Stomach (tissue), 7 donors: Measurements from ENCODE around the genes OPALIN, LCOR and FRAT1.

GRCh38 chr10:95408893-95409542 is 118.2 kb upstream of the PDLIM1 start:
- PRO-cap, result unidirectional peak, plus-strand start at chr10:95409315
- RAMPAGE, long total RNA, 5 experiments, result no peak in any of the 5 experiments
- RRBS, result no CpG with 5 or more reads among the region's 2 CpGs

DNA sequence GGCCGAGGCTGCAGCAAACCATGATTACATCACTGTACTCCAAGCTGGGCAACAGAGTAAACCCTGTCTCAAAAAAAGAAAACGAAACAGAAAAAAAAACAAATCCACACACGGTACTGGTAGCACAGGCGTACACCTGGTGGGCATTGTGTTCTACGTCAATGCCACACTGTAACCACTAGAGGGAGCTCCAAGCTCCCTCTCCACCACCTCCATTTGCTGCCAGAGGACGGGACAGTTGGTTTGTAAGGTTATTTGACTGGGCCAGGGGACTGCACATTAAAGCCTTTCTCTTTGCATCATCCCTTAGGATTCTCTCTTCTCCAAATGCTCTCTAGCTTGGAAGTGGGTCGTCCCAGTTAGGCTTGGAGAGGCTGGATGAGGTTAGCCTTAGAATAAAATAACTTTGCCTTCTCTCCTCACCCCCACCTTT is 130.8 kb downstream of the SORBS1 start:
- PRO-cap, result no peak
- RAMPAGE, long total RNA, 5 experiments, result no peak in any of the 5 experiments
- RRBS, result no CpG with 5 or more reads among the region's 7 CpGs

DNA sequence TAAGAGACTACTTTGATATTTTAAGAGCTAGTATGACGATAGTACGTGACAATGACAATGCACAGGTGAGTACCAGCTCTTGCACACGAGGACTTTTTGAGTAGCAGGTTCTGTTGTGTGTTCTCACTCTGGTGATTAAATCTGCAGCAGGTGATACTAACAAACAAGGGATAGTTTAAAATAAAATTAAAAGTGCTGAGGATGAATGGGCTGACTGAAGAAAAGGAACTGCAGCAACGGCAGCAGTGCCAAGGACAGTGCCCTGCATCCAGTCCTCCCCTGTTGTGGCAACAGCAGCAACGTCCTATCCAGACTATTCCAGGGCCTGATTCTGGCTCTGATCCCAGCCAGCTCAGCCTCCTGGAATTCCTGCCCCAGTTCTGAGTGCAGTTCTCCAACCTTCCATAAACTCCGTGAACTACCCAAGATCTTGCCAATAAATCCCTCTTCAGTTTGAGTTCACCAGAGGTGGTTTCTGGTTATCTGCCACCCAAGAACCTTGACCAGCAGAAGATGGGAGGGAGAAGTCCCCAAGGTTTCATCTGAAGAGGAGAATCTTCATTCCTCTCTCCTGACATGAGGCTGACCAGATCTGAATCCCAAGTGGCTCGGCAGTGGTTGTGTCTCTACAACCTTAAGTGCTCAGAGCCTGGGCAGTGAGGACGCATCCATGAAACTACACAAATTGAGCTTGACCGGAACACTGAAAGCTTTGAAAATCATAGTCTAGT is 115.9 kb downstream of the SORBS1 start:
- PRO-cap, result bidirectional peak, plus-strand start at position 509 of the sequence, minus-strand start at position 281 of the sequence
- RAMPAGE, long total RNA, 5 experiments, result no peak in any of the 5 experiments
- RRBS, result no CpG with 5 or more reads among the region's 9 CpGs

DNA sequence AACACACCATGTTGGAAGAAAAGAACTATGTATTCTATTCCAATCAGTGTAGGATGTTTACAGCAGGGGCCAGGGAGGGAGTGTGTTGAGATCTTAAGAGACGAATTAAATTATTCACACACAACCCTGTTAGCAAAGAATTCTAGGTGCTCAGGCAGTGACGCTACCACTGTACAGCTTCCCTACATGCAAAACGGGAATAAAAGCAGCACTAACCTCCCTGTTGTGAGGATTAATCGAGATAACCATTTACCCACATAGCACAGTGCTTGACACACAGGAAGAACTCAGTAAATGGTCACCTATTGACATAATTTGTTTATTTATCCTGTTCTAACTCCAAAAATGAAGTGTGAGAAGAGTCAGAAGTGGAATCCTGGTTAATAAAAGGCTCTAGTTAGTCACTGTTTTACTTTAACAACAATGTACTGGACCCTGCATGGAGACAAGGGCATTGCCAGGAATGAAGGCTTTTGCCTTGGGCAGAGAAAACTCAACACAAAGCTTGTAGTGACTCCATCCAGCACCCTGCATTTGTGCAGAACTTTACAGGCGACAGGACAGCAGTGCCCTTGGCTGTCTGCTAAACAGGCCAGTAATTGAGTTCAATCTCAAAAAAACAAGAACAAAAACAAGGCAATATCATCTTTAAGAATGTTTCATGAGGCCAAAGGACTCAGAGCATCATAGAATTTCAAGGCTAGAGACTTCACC is 103.8 kb downstream of the SORBS1 start:
- PRO-cap, result no peak
- RAMPAGE, long total RNA, 5 experiments, result no peak in any of the 5 experiments
- RRBS, result no CpG with 5 or more reads among the region's 5 CpGs

DNA sequence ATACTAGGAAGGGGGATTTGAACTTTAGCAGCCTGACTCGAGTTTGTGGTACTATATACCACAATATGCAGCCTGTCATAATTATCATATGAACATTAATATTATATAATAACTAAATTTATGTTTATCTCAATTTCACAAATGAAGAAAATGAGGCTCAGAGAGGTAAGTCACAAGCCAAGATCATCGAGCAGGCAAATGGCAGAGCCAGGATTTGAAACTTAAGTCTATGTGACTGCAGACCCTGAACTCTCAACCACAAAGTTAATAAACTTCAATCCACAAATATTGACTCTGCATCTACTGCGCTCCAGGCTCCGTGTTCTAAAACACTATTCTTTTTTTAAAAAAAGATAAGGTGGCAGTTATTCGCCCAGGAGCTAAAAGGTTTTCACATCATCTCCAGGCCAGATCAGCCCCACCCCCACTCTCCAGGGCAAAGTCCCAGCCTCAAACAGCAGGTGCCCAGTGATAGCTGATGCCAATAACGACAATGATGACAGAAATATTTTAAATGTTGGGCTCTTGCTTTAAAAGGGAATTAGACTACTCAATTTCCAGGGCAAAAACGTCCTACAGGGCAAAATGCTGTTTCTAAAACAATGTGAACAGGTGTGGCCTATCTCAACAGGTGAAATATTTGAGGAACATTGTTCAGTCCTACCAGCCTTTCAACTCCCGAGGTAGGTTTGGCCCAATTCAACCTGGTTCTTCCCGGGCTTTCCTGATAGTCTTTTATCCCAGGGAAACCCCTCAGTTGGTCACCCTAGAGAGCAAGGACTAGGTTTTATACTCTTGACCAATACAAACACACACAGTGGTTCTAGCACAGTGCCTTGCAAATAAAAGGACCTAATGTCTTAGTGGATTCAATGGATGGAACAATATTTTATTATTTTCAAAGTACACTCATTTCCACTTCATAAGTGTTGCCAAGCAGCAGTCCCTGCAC is 85.2 kb downstream of the SORBS1 start:
- PRO-cap, result no peak
- RAMPAGE, long total RNA, 5 experiments, result no peak in any of the 5 experiments
- RRBS, result no CpG with 5 or more reads among the region's 9 CpGs

GRCh38 chr10:95559172-95559336 is 2.1 kb downstream of the SORBS1 start:
- PRO-cap, result bidirectional peak, plus-strand start at chr10:95559267, minus-strand start at chr10:95559024
- RAMPAGE, long total RNA, 5 experiments, result no peak in any of the 5 experiments

DNA sequence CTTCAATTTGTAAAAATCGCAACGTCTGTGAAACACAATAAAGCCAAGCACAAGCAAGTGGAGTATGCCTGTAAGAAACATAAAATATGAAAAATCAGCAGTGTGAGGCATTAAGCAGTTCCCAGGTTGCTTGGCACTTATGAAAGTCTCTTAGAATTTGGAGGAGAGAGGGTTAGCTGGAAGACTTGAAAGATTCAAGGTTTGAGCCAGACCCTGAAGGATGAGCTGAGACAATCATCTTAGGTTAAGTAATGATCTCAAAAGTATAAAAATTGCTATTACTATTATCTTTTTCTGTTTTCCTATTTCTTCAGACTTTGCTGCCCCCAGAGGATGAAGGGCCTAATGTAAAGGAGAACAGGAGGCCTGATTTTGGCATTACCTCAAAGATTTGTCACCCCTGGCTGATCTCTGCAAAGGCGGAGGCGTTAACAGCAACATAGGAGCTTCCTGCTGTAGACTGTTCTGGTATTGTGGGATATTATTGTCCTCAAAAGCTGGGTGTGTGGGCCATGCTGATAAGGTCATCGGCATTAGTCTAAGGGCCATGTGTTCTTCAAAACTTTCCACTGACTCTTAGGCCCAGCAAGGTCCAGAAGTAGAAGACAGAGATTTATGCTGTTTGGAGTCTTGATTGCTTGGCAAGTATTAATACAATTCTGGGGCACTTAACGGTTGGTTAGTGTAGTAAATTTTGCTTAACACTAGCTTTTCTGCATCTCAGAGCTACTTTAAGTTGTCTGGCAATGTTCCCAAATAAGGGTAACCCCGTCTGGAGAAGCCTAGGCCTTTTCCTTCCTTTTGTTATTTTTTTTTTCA is 14.2 kb upstream of the ENTPD1 start:
- PRO-cap, result no peak
- RAMPAGE, long total RNA, 5 experiments, result no peak in any of the 5 experiments
- RRBS, result no CpG with 5 or more reads among the region's 7 CpGs

DNA sequence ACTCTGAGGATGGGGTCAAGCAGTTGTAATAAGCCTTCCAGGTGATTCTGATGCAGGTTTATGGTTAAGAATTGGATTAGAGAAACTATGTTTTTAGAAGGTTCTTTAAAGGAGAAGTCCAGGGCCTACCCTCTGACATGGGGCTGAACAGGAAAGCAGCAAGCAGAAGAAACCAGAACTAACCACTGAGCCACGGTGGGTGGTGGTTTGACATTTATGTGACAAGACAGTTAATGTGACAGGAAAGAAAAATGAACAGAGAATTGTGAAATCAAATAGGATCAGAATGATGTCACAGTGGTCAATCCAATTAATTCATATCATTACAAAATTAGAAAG is 37.6 kb downstream of the ENTPD1 start:
- PRO-cap, result no peak
- RAMPAGE, long total RNA, 5 experiments, result no peak in any of the 5 experiments
- RRBS, result no CpG with 5 or more reads among the region's 1 CpG

DNA sequence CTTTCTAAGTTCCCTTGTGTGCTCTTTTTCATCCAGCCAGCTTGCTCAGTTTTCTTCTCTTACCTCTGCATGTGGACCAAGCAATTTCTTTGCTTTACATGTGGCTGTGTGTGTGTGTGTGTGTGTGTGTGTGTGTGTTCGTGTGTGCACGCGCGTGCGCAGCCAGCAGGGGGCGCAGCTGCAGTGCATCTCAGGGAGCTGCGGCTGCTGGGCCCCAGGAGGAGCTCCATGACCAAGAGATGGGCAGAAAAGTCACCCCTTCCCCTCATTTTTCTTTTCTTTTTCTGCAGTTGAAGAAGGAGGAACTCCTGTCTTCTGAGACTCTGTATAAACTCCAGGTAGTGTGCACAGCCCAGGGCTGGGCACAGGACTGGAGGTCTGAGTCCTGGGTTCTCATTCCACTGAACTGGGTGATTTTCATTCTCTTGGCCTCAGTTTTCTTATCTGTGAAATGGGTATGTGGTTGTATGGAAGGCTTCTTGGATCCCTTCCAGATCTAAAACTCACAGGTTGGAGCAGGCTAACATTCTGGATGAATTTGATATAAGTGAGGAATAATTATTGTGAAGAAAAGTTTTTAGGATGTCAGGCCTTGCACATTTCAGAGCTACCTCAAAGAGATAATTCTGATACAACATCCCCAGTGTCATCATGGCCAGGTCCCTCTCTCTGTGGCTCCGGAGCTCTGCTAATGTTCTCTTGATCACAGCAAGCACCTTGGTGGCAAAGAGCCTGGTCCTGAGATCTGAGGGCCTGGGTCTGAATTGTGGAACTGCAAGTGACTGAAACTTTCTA is 41.6 kb downstream of the BLNK start:
- PRO-cap, result unidirectional peak, minus-strand start at position 238 of the sequence
- RAMPAGE, long total RNA, 5 experiments, result start-site peak on the minus strand in 1 of 5 experiments, centred at position 319 of the sequence, 20 reads per replicate
- RRBS, result no CpG with 5 or more reads among the region's 8 CpGs

GRCh38 chr10:96266126-96266889 is 5.1 kb downstream of the BLNK start:
- PRO-cap, result no peak
- RAMPAGE, long total RNA, 5 experiments, result no peak in any of the 5 experiments
- RRBS, result no CpG with 5 or more reads among the region's 6 CpGs

- PRO-cap, result no peak
- RAMPAGE, long total RNA, 5 experiments, result no peak in any of the 5 experiments
- RRBS, result no CpG with 5 or more reads among the region's 7 CpGs
Measured at GRCh38 chr10:96358778-96359696, at the start of gene OPALIN. TSS of gene OPALIN (minus strand) at chr10:96359002.

DNA sequence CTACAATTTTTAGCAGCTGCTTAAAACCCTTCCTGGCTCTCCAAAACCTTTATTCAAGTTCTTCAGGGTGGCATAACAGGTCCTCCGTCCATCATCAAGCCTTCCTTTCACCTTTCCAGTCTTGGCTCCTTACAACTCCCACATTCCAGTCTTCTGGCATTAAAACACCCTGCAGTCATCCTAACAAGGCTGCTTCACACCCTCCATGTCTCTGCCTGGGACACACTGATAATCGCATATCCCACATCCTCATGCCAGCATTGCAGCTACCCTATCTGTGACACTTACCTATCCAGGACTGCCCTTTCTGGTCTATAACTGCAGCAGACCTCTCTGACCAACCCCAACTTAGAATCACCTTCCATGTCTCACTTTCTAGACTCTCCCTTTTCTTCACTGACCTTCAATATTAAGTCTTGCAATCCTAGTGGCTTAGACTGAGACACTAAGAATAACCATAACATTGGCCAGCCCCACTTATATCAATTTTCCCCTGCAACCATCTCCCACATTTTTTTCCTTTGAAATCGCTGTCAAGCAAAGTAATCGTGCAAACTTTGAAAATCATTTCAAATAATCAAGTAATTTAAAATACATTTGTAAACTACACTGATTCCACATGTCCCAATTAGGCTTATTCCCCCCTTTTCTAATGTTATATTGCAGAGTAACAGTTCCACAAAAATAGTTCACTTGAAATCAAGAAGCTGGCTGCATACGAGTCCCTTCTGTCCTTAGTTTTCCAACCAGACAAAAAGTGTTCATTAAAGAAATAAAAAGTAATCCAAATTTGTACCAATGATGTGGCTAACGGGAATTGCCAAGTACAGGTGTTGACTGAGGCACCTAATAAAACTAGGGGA is 2.8 kb upstream of the TLL2 start:
- PRO-cap, result no peak
- RAMPAGE, long total RNA, 5 experiments, result no peak in any of the 5 experiments
- RRBS, result no CpG with 5 or more reads among the region's 6 CpGs

- PRO-cap, result no peak
- RAMPAGE, long total RNA, 5 experiments, result no peak in any of the 5 experiments
- RRBS, result no CpG with 5 or more reads among the region's 7 CpGs
Measured at GRCh38 chr10:96559862-96560533, 26.8 kb downstream of the TM9SF3 start.

- PRO-cap, result no peak
- RAMPAGE, long total RNA, 5 experiments, result no peak in any of the 5 experiments
- RRBS, result no CpG with 5 or more reads among the region's 6 CpGs
Measured at GRCh38 chr10:96664421-96665149, 55.7 kb downstream of the PIK3AP1 start.

- PRO-cap, result no peak
- RAMPAGE, long total RNA, 5 experiments, result no peak in any of the 5 experiments
- RRBS, result no CpG with 5 or more reads among the region's 4 CpGs
Measured at GRCh38 chr10:96721309-96721715, 998 bp upstream of the PIK3AP1 start.

- PRO-cap, result no peak
- RAMPAGE, long total RNA, 5 experiments, result no peak in any of the 5 experiments
- RRBS, result no CpG with 5 or more reads among the region's 7 CpGs
Measured at GRCh38 chr10:96798474-96799126, 33.5 kb upstream of the LCOR start.

DNA sequence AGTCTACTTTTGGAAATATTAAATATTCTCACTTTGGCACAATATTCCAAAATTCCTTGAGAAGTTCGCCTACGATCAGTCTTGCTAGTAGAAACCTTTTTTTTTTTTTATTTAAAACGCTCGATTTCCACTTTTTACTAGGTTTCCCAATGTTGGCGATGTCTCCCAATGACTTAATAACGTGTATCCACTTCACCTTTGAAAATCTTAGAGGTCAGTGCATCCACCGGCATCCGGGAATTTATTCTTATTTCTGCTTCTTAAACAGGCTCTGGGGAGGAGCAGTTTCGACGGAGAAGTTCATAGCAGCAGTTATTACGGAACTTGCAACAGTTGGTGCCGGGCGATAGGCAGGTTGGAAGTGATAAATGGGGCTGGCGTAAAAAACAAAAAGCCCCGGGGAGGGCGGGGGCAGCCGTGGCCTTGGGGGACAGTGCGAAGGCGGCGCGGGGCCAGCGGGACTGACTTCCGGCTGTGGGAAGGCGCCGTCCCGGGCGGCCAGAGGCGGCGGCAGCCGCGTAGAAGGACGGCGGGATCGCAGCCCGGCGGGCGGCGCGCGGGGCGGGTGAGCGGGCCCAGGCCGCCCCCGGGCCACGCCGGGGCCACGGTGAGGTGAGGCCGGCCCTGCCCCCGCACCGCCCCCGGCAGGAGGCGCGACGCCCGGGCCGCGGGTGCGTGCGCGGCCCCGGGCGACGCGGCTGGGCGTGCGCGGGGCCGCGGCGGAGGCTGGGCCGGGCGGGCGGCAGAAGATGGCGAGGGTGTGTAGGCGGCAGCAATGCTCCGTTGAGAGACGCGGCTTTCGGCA is at the start of gene LCOR:
Gene LCOR, plus strand, starts transcription at position 745 of the 805 bp plus-strand sequence.
- PRO-cap, result unidirectional peak, plus-strand start at position 332 of the sequence; bidirectional peak, plus-strand start at position 521 of the sequence, minus-strand start at position 363 of the sequence; bidirectional peak, plus-strand start at position 745 of the sequence, minus-strand start at position 648 of the sequence
- RAMPAGE, long total RNA, 5 experiments, result start-site peak on the plus strand in 3 of 5 experiments, centred at positions 722 to 733 of the sequence, 48 to 309 reads per replicate
- RRBS, result 1% methylated on average over 43 of the region's 79 CpGs

DNA sequence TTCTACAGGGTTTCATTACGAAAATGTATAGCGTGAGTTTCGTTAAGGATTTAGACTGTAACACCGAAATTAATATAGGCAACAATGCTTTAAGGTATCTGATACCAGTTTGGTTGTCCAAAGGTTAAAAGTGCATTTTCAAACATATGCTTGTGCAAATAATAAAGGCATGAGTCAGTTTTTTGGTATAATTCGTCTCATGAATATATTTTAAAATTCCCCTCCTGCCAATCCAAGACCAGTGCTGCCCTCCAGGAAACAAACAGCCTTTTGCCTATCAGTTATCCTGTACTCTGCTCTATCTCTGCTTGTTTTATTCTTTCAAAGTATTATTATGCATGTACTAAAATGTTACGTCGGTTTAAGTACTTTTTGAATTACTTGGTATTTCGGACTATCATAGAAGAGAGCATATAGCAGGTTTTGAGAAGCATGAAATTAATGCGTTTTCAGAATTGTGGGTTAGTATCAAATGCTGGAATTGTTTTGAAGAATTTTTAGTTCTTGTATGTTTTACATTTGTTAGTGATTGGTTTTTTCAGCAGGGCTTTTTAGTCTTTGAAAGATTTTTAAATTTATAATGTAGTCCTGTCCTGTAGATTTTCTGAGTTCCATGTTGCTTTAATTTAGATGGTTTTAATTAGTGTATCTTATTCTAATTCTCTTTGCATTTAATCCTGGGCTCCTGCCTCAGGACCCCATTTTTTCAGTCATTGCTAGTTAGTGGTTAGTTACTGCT is 2.2 kb downstream of the LCOR start:
- PRO-cap, result no peak
- RAMPAGE, long total RNA, 5 experiments, result no peak in any of the 5 experiments
- RRBS, result no CpG with 5 or more reads among the region's 9 CpGs

DNA sequence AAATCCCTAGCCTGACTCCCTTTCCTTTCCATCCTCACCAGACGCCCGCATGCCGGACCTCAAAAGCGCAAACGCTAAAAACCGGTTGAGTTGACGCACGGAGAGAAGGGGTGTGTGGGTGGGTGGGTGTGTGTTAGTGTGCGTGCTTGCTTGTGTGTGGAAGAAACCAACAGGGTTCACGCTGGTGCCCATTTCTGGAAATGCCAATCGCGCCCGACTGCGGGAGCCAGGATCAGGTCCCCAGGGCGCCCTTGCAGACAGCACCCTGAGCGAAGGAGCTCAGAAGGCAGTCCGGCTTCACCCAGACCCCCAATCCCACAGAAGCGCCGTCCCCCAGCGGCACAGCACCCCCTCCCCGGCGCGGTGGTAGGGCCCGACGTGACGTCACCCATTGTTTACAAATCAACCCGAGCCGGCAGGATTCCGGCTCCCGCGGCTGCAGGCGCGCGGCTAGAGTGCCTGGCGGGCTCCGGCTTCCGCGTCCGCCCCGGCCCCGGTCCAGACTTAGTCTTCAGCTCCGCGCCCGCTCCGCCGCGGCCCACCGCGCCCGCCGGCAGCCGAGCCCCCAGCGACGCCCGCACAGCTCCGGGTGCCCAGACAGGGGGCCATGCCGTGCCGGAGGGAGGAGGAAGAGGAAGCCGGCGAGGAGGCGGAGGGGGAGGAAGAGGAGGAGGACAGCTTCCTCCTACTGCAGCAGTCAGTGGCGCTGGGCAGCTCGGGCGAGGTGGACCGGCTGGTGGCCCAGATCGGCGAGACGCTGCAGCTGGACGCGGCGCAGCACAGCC is at the start of gene FRAT1:
Gene FRAT1, plus strand, starts transcription at position 425 of the 785 bp plus-strand sequence.
- PRO-cap, result unidirectional peak, minus-strand start at position 76 of the sequence; bidirectional peak, plus-strand start at position 453 of the sequence, minus-strand start at position 108 of the sequence; bidirectional peak, plus-strand start at position 700 of the sequence, minus-strand start at position 699 of the sequence
- RAMPAGE, long total RNA, 5 experiments, result no peak in any of the 5 experiments
- RRBS, result 1% methylated on average over 25 of the region's 71 CpGs

GRCh38 chr10:97336803-97337707 is 2.5 kb upstream of the FRAT2 start:
- PRO-cap, result bidirectional peak, plus-strand start at chr10:97337109, minus-strand start at chr10:97337012
- RAMPAGE, long total RNA, 5 experiments, result no peak in any of the 5 experiments
- RRBS, result no CpG with 5 or more reads among the region's 9 CpGs